SUDHL5 (cell line): Measurements from ENCODE around the gene NIBAN3.

DNA sequence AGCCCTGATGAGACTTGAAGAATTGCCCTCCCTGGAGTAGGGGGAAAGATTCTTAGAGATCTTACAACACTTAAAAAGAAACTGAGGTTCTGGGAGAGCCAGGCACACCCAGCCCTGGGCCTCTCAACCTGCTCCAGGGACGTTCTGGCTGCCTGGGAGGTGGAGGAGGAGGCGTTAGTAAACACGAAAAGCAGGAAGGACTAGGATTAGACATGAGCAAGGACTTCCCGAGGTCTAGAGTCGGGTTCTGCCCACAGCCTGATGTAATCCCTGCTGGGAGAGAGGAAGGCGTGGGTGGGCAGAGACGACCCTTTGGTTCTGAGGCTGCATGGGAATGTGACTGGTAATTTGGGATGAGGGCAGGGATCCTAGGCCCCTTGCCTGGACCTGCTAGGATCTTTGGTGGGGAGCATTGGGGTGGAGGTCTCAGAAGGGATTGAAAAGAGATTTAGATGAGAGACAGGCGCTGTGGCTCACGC is 1.5 kb upstream of the NR2F6 start:
- PRO-cap: no peak

- PRO-cap: no peak
These were observed 9.2 kb downstream of the USHBP1 start for GRCh38 chr19:17255275-17255715.

GRCh38 chr19:17324248-17325124 is 10.2 kb downstream of the ANO8 start:
- PRO-cap: no peak

DNA sequence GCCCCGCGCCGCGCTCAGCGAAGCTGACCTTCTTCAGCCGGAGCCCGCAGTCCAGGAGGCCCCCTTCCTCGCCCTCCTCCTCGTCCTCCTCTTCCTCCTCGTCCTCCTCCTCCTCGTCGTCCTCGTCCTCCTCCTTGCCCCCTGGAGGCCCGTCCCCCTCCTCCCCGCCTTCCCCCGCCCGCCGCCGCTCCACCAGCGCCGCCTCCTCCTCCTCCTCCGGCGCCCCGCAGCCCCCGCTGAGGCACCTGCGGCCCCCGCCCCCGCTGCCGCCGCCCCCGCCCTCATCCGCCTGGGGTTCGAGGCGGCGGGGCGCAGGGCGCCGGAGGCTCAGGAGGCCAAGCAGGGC is 6.2 kb downstream of the ANO8 start:
- PRO-cap: no peak

GRCh38 chr19:17333485-17334208 is 1.0 kb downstream of the ANO8 start:
- PRO-cap: no peak

GRCh38 chr19:17338795-17339470 is 1.6 kb downstream of the GTPBP3 start:
- PRO-cap: no peak

GRCh38 chr19:17486281-17487288 is 16.3 kb downstream of the SLC27A1 start:
- PRO-cap: no peak

DNA sequence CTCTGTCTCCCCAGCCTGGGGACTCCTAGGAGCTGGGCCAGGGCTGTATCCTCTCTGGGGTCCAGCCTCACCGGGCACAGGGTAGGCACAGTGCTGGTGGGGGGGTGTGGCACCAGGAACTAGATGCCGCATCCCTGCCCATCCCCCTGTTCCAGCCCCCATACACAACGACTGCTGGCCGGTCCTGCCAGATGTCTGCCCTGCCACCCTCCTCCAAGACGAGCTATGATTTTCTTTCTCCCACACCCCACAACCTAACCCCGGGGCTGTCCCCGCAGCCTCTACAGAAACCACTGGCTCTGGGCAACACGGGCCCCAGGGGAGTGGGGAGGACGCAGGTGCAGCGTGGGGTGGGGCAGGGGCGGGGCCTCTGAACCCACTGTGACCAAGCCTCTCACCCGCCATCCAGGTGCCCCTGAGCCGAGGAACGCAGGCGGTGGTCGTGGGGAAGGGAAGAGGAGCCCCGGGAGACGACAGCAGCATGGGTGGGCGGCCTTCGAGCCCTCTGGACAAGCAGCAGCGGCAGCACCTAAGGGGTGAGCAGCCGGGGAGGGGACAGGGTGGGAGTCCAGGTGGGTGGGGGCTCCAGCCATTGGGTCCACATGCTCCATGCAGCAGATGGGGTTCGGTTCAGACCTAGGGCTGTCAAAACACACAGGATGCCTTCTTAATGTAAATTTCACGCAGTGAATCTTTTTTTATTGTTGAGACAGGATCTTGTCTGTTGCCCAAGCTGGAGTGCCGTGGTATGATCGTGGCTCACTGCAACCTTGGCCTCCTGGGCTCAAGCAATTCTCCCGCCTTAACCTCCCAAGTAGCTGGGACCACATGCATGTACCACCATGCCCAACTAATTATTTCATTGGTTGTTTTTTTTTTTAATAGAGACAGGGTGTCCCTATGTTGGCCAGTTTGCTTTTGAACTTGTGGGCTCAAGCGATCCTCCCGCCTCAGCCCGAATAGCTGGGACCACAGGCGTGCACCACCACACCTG is at the start of gene NIBAN3:
Gene NIBAN3, plus strand, starts transcription at position 408 of the 994 bp plus-strand sequence.
- PRO-cap: unidirectional peak, minus-strand start at position 227 of the sequence

DNA sequence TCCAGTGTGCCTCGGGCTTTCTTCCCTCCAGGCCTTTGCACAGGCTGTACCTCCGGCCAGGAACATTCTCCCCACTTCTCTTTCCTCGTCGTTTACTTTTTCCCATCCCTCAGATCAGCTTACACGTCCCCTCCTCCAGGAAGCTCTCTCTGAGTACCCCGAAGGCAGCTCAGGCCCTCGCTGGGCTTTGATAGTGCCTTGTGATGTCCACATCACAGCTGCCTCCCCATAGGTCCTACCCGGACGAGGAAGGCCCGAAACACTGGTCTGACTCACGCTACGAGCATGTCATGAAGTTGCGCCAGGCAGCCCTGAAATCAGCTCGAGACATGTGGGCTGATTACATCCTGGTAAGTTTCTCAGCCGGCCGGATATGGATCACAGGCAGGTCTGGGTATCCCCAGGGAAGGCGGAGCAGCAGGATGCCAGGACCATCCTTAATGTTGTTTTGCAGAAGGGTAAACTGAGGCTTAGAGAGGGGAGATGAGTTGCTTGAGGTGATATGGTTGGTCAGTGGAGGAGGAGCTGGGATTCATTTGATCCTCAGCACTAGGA is 4.7 kb downstream of the COLGALT1 start:
- PRO-cap: no peak

GRCh38 chr19:17572239-17572909 is 16.9 kb downstream of the COLGALT1 start:
- PRO-cap: no peak

GRCh38 chr19:17721851-17722117 is 2.5 kb downstream of the MAP1S start:
- PRO-cap: no peak

DNA sequence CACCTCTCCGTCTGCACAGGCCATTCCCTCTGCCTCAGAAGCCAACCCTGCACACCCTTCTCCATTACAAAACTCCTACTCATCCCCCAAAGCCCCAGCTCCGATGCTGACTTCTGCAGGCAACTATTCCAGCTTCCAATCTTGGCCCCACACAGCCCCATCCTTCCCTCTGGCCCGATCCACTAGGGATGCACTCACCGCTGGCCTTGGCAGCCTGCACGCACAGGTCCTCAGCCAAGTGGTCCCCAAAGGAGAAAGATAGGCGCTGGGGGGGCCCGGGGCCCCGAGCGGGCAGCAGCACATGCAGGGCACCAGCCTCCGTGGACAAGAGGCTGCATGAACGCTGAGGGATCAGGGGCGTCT is 3.8 kb downstream of the JAK3 start:
- PRO-cap: no peak

- PRO-cap: no peak
These were observed 20.1 kb downstream of the MAST3 start for GRCh38 chr19:18117243-18118515.

- PRO-cap: no peak
These were observed 638 bp downstream of the PIK3R2 start for GRCh38 chr19:18153657-18153945.

- PRO-cap: no peak
These were observed 1.2 kb downstream of the PIK3R2 start for GRCh38 chr19:18153946-18154701.

- PRO-cap: no peak
These were observed 1.9 kb upstream of the RAB3A start for GRCh38 chr19:18205472-18206314.

DNA sequence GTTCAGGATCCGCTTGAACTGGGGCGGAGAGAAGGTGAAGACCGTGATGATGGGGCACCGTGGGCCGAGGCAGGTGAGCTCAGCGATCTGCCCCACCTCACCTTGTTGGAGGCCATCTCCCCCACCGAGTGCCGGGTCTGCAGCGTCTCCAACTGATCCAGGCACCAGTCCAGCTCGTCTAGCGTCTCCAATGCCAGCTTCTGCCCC is 6.0 kb downstream of the PDE4C start:
- PRO-cap: no peak

- PRO-cap: no peak
These were observed 7.7 kb downstream of the IQCN start for GRCh38 chr19:18266210-18267209.

- PRO-cap: unidirectional peak, minus-strand start at chr19:18294518; unidirectional peak, minus-strand start at chr19:18294649
These were observed 13.2 kb upstream of the JUND start for GRCh38 chr19:18294387-18295186.

DNA sequence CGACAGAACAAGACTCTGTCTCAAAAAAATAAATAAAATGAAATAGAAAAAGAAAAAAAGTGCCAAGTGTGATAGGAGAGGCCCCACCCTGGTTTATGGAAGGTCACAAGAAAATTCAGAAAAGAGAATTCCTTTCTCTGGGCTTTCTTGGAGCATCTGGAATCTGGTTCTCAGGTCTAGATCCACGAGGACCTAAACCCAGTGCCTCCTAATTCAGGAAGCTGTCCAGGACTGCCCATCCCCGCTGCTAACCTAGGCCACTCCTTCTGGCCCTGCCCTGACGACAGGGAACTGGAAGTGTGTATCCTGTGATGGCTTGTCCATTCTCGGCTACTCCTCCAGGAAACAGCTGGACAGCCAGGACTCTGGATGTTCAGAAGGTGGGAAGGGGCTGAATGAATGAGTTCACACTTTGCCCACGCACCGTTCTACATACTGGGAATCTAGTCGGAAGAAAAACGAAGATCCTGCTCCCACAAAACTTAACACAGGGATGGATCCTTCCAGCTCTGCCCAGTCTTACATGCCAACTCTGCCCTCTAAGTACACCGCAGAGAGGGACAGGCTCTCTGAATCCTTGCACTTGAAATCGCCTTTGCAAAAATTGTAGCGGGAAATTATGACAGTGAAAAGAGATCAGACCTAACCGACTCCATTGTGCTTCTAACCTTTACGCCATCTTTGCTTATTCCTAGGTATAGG is 2.0 kb downstream of the LSM4 start:
- PRO-cap: no peak